ENCODE measurements around a stretch of chr6.

- PRO-cap, 4 experiments = peak in 1 of 4 experiments; most common minus-strand start chr6:14733172 (in 1)
- RAMPAGE, long total RNA, 2 experiments = no peak in any of the 2 experiments
Observed at GRCh38 chr6:14732524-14733567, 513.0 kb upstream of the JARID2 start.

DNA sequence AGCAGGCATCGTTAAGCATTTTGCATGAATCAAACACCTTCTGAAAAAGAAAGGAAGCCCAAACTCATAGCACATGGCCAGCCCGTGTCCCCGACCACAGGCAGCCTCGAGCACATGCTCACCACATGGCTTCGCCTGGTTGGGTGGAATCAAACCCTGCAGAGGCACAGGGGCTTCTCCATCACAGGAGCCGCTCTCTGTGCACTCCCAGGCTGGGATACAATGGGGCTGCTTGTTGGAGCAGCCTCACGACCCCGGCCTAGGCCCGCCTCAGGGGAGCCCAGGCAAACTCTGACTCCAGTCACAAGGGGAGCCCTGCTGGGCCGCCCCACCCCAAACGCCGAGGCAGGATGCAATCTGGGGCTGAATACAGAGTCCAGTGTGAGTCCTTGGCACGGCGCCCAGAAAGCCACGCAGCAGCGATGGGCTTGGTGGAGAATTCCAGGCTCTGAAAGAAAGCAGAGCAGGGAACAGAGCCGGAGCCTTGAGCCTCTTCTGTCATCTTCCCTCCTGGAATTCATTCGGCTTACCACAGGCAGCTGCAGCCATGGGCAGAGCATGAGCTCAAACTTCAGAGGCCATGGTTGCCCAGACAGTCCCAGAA lies 441.3 kb upstream of the JARID2 start:
- PRO-cap, 4 experiments = no peak in any of the 4 experiments
- RAMPAGE, long total RNA, 2 experiments = no peak in any of the 2 experiments

DNA sequence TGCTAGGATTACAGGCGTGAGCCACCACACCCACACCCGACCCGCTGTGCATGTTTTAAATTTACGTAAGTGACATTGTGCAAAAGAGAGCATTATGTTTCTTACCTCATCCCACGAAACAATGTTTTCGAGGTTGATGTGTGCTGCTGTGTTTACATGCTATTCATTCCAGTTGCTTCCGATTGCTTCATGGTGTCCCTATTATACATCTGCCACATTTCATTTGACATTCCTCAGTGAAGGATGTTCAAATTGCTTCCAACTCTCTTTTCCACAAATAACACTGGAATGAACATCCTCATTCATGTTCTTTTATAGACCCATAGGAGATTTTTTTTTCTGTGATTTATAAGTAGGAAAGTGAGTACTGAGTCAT lies 403.9 kb upstream of the JARID2 start:
- PRO-cap, 4 experiments = no peak in any of the 4 experiments
- RAMPAGE, long total RNA, 2 experiments = no peak in any of the 2 experiments

DNA sequence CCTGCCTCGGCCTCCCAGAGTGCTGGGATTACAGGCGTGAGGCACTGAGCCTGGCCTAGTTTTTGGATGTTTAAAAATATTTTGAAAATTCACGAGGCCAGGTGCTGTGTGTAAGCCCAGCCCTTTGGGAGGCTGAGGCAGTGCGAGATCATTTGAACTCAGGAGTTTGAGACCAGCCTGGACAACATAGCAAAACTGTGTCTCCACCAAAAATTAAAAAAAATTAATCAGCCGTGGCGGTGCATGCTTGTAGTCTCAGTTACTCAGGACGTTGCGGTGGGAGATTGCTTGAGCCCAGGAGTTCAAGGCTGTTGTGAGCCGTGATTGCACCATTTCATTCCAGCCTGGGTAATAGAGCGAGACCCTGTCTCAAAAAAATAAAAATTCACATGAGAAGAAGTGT lies 45.0 kb downstream of the JARID2 start:
- PRO-cap, 4 experiments = no peak in any of the 4 experiments
- RAMPAGE, long total RNA, 2 experiments = no peak in any of the 2 experiments

GRCh38 chr6:15313149-15313793 lies 67.4 kb downstream of the JARID2 start:
- PRO-cap, 4 experiments = no peak in any of the 4 experiments
- RAMPAGE, long total RNA, 2 experiments = no peak in any of the 2 experiments

GRCh38 chr6:15350695-15351137 lies 104.8 kb downstream of the JARID2 start:
- PRO-cap, 4 experiments = no peak in any of the 4 experiments
- RAMPAGE, long total RNA, 2 experiments = no peak in any of the 2 experiments

DNA sequence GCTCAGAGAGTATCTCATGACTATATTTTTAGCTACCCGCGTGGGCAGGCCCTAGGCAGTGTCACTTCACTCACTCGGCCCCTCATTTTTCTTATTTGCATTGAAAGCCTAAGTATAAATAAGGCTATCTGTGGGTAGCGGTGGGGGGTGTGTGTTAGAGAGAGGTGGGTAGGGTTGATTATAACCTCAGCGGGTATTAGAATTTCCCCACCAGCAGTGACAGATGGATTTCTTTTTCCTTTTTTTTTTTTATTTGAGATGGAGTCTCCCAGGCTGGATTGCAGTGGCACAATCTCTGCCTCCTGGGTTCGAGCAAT lies 113.6 kb downstream of the JARID2 start:
- PRO-cap, 4 experiments = no peak in any of the 4 experiments
- RAMPAGE, long total RNA, 2 experiments = no peak in any of the 2 experiments

GRCh38 chr6:15402356-15403133 lies 156.7 kb downstream of the JARID2 start:
- PRO-cap, 4 experiments = no peak in any of the 4 experiments
- RAMPAGE, long total RNA, 2 experiments = no peak in any of the 2 experiments

GRCh38 chr6:15505446-15506139 lies 157.2 kb downstream of the DTNBP1 start:
- PRO-cap, 4 experiments = no peak in any of the 4 experiments
- RAMPAGE, long total RNA, 2 experiments = no peak in any of the 2 experiments

- PRO-cap, 4 experiments = no peak in any of the 4 experiments
- RAMPAGE, long total RNA, 2 experiments = no peak in any of the 2 experiments
Observed at GRCh38 chr6:15524467-15524979, 138.3 kb downstream of the DTNBP1 start.

GRCh38 chr6:15754403-15754978 lies 91.7 kb upstream of the DTNBP1 start:
- PRO-cap, 4 experiments = no peak in any of the 4 experiments
- RAMPAGE, long total RNA, 2 experiments = no peak in any of the 2 experiments

DNA sequence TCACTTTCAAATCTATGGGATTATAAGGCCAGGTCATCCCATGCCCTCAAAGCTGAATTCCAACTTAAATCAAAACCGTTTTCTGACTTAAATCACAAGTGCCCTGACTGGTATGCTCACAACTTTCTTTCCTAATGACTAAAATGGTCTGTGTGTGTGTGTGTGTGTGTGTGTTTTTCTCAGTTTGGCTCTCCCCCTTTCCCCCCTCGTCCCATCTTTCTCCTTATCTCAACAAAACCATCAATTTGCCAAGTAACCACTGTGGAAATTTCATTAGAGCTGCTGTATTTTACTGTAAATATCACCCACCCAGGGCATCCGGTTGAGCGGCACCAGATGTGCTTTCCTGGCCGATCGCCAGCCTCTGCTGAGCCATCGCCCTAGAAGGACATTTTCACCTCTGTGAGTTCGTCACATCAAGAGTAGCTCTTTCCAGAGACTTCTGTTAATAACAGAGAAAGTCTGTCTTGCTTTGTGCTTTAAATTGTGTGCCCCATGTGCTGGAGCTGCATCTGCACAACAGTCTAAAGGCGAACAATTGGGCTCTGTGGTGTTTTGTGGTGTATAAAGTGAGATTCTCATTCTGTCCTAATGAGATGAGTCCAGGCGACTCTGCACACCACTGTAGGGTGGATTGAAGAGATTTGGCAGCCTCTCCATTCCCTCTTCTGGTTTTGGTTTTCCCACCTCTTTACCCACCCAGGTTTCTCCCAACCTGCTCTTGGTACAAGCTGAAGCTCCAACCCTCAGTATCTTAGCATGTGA lies 217.2 kb upstream of the DTNBP1 start:
- PRO-cap, 4 experiments = no peak in any of the 4 experiments
- RAMPAGE, long total RNA, 2 experiments = no peak in any of the 2 experiments

- PRO-cap, 4 experiments = no peak in any of the 4 experiments
- RAMPAGE, long total RNA, 2 experiments = no peak in any of the 2 experiments
Observed at GRCh38 chr6:15895195-15895730, 232.4 kb upstream of the DTNBP1 start.

DNA sequence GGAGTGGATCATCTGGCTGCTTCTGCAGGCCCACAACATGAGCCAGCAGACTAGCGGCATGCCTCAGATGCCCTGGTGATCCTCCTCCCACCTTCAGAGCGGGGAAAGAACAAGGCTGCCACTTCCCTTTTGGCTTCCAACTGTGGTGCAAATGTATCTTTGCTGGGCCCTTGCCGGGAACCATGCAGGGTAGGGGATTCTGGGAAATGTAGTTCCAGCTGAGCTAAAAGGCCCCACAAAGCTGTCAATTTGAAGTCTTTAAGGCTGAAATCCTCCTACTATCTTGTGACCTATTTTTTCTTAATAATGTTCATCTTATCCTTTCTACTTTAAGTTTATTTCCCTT lies 167.6 kb upstream of the MYLIP start:
- PRO-cap, 4 experiments = no peak in any of the 4 experiments
- RAMPAGE, long total RNA, 2 experiments = no peak in any of the 2 experiments

GRCh38 chr6:16206370-16206956 lies 31.9 kb upstream of the GMPR start:
- PRO-cap, 4 experiments = no peak in any of the 4 experiments
- RAMPAGE, long total RNA, 2 experiments = no peak in any of the 2 experiments

DNA sequence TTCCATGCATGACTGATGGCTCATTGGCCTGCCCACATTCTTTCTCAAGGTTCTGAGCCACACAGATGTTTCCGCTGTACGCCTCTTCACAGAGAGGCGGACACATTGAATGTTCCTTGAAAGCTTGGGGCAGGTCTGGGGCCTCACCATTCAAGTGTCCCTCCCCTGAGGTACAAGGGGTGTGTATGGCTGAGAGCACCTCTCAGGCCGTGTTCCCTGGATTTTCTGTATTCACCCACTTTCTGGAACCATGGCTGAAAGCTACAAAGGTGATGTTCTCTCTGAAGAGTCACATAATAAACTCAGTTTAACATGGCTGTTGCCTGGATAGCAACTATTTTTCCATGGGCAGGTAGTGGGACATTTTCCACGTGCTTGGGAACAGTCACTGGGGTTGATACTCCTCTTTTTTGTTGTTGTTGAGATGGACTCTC lies 29.5 kb downstream of the GMPR start:
- PRO-cap, 4 experiments = no peak in any of the 4 experiments
- RAMPAGE, long total RNA, 2 experiments = no peak in any of the 2 experiments

GRCh38 chr6:16352123-16352808 lies 113.9 kb downstream of the GMPR start:
- PRO-cap, 4 experiments = no peak in any of the 4 experiments
- RAMPAGE, long total RNA, 2 experiments = no peak in any of the 2 experiments

DNA sequence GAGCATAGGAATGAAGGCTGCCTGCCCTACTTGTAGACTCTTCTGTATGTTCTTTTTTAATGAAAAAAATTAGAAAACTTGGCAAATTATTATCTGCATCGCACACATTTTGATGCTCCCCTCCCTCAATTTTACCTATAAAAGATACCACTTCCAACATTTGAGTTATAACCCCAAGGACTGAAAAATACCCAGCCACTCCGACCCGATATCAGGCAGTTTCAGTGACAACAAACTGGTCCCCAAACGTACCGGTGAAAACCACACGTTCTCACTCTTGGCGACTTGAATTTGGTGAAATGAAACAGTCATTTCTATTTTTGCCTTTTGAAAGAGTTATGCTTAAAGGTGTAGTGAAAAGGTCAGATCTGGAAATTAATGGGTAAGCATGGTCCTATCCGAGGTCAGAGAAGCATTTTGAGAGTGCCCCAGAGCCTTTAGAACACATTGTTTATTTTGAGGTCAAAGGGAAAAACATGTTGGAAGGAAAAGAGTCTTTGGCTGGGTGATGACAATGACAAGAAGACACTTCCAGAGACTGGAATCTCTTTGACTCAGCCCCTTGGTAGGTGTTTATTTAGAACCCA lies 234.8 kb downstream of the GMPR start:
- PRO-cap, 4 experiments = no peak in any of the 4 experiments
- RAMPAGE, long total RNA, 2 experiments = no peak in any of the 2 experiments

DNA sequence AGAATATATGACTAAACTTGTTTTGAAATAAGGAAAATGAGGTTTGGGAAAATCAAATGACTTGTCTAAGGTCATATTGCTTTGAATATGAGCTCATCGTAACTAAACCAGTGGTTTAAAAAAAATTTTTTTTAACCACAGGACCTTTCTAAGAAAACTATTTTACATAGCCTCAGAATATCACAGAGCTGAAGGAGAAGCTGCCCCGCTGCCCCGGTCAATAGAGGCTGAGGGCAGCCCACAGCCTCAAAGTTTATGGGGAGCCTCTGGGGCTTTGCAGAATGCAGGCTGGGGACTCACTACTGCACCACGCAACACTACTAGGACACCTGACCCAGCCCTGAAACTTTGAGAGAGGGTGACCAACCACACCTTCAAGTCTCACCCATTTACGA lies 220.3 kb downstream of the ATXN1 start:
- PRO-cap, 4 experiments = no peak in any of the 4 experiments
- RAMPAGE, long total RNA, 2 experiments = no peak in any of the 2 experiments

DNA sequence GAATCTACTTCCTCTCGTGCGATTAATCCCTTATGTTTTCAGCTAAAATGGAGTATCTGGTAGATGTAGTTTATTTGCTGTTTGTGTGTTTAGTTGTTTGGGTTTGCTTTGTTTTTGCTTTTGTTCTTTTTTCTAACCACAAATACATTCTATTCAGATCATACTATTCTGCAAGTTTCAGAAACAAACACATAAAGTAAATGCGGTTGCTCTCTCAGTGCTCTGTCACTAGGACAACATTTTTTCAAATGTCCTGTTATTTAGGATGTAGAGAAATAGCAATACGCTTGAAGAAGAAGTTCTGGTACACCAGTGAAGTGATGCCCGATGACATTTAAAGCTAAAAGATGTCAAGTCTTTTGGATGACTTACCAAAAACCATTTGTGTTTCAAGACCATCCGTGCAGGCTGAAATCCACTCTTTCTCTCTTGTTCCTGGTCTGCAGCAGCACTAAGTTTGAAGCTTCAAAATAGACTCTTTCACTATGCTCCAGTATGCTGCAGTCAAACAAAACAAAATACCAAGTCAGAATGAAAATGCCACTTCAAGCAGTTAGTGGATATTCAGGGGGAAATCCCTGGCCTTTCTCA lies 103.8 kb downstream of the ATXN1 start:
- PRO-cap, 4 experiments = no peak in any of the 4 experiments
- RAMPAGE, long total RNA, 2 experiments = no peak in any of the 2 experiments

Measured in right lobe of liver (tissue), 4 donors.